ENCODE measurements around a stretch of chr13.

GRCh38 chr13:29936111-29936771, 85.8 kb upstream of the UBL3 start:
- PRO-cap, 2 experiments: no peak in any of the 2 experiments

GRCh38 chr13:30049748-30050077, 199.3 kb upstream of the UBL3 start:
- PRO-cap, 2 experiments: no peak in any of the 2 experiments

- PRO-cap, 2 experiments: no peak in any of the 2 experiments
Measured at GRCh38 chr13:30153492-30154255, 153.7 kb downstream of the KATNAL1 start.

GRCh38 chr13:30463356-30463821, 2.3 kb downstream of the HMGB1 start:
- PRO-cap, 2 experiments: no peak in any of the 2 experiments

DNA sequence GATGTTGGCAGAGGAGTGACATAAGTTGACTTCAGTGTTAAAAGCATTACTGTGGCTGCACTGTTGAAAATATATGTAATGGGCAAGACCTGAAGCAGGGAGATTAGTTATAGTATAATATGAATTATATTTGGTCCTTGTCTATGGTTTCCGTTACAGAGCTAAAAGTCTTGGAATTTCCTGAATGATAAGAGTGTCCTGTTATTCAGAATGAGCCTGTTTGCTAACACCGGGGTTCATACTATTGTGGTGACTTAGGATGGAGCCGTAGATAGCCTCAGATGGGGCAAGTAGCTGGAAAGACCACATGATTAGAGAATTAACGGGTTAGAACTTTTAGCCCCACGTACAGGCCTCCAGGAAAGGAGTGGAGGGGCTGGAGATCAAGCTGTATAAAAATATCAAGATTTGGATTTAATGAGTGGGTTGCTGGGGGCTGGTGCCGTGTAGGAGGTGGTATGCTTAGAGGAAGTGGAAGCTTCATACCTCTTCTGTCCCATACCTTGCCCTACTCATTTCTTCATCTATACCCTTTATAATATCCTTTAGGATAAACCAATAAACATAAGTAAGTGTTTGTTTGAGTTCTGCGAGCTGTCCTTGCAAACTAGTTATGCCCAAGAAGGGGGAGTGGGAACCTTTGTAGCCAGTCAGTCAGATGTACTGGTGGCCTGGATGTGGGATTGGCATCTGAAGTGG, 5.8 kb downstream of the USPL1 start:
- PRO-cap, 2 experiments: no peak in any of the 2 experiments

DNA sequence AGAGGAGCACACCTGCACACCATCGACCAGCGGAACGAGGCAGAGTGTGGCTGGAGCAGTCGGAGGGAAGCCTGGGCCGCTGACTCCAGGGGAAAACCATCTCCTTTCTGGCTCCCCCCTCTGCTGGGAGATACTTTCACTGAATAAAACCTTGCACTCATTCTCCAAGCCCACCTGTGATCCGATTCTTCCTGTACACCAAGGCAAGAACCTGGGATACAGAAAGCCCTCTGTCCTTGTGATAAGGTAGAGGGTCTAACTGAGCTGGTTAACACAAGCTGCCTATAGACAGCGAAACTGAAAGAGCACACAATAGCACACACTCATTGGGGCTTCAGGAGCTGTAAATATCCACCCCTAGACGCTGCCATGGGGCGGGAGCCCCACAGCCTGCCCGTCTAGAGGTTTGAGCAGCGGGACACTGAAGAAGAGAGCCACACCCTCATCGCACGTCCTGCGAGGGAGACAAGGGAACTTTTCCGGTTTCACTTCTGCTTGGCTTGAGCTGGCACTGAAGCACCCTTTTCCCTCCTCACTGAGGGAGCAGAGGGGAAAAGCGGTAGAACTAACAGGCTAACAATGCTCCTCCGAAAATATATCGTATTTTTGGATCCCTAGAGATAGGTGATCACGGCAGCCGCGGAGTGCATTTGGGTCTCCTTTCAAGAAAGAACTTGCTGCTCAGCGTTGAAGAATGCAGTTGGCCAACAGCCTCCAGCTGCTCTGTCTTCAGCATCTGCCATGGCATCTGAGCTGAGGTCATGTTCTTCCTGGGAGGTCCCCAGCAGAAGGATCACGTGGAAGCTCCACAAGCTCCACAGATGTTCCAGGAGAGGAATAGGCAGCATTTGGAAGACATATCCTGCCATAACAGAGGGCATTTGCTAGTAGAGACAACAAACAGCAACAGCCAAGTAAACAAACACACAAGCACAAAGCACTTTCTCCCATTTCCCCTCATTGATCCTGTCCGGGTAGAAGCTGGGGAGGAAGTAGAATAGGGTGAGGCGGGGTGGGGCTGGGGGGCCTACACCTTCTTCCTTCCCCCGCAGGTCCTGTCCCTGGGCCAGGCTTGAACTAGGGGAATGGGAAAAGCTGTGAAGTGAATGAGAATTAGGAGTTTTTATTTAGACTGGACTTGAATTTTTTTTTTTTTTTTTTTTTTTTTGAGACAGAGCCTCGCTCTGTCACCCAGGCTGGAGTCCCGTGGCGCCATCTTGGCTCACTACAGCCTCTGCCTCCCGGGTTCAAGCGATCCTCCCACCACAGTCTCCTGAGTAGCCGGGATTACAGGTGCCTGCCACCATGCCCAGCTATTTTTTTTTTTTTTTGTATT, 44.9 kb upstream of the ALOX5AP start:
- PRO-cap, 2 experiments: peak in 2 of 2 experiments; most common plus-strand start position 535 of the sequence (in 1); most common minus-strand start position 392 of the sequence (in 1)

DNA sequence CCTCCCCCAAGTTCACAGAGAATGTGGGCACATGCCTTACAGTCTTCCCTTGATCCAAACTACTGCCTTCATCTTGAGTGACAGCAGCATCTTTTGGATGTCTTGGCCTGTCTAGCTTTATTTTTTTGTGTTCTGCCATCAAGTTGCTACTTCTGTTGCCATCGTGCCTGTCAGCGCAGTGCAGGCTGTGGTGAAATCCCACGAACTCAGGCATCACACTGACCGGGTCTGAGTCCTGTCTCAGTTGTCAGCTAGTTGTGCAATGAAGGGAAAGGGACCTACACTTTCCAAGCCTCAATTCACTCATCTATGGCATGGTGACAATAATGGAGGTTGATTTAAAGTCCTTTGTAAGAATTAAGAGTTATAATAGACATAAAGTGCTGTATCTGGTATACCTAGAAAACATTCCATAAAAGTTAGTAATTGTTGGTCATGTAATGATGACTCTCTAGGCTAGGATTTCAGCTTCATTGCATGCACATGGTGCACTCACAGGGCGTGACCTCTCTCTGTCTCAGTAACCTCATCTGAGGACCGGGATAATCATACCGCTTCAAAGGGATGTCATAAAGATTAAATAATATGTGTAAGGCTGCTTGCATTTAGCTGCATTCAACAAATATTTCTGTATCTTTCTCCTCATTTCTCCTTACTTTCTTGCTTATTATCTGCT, 16.4 kb upstream of the ALOX5AP start:
- PRO-cap, 2 experiments: no peak in any of the 2 experiments

DNA sequence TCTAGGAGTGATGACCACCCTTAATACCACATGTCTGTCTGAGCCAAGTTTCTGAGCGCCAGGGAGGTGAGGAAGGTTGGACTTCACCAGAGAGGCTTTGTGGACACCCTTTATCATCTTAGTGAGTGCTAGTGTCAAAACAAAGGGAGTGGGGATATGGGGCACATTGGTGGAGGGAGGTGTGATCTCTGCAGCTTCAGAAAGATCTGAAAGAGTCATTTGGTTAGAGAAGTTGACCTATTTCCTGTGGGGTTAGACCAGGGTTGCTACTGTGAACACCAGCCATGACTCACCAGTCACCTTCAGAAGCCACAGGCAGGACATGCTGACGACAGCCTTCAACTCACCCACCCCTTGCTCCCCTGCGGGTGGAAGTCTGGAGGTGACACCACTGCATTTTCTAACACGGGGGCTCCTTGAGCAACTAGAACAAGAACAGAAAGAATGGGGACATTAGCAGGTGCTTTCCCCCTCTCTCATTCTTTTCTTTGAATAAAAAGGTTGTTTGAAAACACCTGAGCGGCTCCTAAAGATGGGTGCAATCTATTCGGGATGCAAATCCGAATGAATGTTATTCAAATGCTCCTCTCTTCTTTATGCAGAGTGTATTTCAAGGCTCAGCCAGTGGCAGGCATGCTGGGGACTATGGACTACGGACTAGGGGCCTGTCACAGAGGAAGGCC, 9.0 kb downstream of the ALOX5AP start:
- PRO-cap, 2 experiments: no peak in any of the 2 experiments

DNA sequence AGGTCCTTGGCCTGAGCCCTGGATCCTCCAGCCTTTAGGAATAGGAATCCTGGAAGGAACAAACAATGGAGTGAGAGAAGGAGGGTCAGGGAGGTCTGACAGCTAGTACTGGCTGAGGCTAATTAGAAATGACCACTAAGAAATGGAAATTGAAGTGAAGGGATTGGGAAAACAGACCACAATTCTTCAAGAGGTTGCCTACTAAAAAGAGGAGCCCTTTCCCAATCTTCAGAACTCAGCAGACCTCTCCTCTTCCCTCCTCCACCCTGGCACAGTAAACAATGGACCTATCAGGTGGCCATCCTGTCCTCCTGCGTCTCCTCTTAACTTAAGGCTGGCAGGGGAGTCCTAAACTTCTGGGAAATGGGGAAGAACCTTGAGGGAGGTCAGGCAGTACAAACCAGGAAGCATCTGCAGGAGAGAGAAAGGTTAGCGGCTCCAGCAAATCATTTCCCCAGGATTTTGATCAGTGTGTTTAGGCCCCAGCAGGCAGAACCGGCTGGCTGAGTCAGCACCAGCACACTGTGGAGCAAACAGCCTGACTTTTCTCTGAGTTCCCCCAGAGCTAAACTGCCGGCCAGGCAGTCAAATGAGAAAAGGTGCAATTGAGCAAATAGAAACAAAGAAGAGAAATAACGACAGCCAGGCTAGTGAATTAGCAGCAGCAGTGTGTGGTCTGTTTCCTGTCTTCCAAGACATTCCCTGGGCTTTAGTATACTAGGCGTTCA, 46.9 kb upstream of the MEDAG start:
- PRO-cap, 2 experiments: no peak in any of the 2 experiments

- PRO-cap, 2 experiments: no peak in any of the 2 experiments
Measured at GRCh38 chr13:31073839-31074609, 87.7 kb downstream of the HSPH1 start.

GRCh38 chr13:31200657-31201016, 862 bp downstream of the B3GLCT start:
- PRO-cap, 2 experiments: no peak in any of the 2 experiments

- PRO-cap, 2 experiments: no peak in any of the 2 experiments
Measured at GRCh38 chr13:31950362-31950893, 81.1 kb upstream of the FRY start.

DNA sequence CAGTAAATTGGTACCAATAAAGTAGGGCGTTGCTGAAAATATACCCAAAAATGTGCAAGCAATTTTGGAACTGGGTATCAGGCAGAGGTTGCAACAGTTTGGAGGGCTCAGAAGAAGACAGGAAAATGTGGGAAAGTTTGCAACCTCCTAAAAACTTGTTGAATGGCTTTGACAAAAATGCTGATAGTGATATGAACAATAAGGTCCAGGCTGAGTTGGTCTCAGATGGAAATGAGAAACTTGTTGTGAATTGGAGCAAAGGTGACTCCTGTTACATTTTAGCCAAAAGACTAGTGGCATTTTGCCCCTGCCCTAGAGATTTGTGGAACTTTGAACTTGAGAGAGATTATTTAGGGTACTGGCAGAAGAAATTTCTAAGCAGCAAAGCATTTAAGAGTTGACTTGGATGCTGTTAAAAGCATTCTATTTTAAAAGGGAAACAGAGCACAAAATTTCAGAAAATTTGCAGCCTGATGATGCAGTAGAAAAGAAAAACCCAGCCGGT, 47.9 kb upstream of the FRY start:
- PRO-cap, 2 experiments: no peak in any of the 2 experiments

DNA sequence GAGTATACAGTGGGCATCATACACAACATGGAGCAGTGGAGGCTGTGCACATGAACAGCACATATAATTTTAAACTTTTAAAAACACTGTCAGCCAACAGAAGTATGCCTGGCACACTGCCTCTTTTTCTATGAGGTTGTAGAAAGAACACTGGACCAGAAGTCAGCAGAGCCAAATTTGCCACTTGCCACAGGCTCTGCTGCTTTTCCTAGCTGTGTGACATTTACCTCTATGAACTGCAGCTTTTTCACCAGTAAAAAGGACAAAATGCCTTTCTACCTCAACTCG, 118.7 kb downstream of the FRY start:
- PRO-cap, 2 experiments: no peak in any of the 2 experiments

GRCh38 chr13:32175286-32175824, 139.8 kb downstream of the ZAR1L start:
- PRO-cap, 2 experiments: no peak in any of the 2 experiments

GRCh38 chr13:32205461-32206030, 109.6 kb downstream of the ZAR1L start:
- PRO-cap, 2 experiments: no peak in any of the 2 experiments

GRCh38 chr13:32206031-32206775, 109.0 kb downstream of the ZAR1L start:
- PRO-cap, 2 experiments: no peak in any of the 2 experiments

- PRO-cap, 2 experiments: no peak in any of the 2 experiments
Measured at GRCh38 chr13:32337876-32338600, 22.7 kb downstream of the BRCA2 start.

DNA sequence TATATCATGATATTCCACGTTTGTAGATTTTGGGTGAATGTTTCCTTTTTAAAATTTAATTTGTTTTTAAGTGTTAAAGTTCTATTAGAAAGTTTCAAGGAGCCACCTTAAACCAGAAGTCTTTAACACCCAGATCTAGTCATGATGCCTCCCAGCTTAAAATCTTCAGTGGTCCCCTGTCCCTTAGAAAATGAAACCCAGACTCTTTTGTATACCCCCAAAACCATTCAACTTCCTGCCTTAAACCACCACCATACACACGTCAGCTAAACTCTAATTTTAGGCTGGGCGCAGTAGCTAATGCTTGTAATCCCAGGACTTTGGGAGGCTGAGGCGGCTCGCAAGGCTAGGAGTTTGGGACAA, 37.9 kb downstream of the N4BP2L1 start:
- PRO-cap, 2 experiments: no peak in any of the 2 experiments

DNA sequence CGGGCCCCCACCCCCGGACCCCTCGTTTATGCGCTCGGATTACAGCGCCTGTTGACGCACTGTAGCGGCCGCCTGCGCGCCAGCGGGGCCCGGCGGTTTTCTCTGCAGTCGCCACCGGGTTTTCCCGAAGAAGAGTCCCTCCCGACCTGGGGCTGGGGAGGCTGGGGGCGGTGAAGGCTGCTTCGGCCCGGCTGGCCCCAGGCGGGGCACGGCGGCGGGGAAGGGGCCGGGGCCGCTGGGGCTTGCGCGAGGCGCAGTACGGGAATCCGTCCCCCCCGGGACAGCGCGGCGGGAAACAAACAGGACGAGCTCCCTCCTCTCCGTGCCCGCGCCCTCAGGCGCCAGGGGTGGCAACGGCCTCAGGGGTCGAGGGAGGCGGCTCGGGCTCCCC, 588 bp downstream of the N4BP2L1 start:
- PRO-cap, 2 experiments: peak in 1 of 2 experiments; most common plus-strand start position 209 of the sequence (in 1); most common minus-strand start position 126 of the sequence (in 1)

Data from Colon Carcinoma Metastatic in the Lung (tissue), 2 donors.